Fibroblast of villous mesenchyme (primary cell): Measurements from ENCODE around the gene TTC39C.

DNA sequence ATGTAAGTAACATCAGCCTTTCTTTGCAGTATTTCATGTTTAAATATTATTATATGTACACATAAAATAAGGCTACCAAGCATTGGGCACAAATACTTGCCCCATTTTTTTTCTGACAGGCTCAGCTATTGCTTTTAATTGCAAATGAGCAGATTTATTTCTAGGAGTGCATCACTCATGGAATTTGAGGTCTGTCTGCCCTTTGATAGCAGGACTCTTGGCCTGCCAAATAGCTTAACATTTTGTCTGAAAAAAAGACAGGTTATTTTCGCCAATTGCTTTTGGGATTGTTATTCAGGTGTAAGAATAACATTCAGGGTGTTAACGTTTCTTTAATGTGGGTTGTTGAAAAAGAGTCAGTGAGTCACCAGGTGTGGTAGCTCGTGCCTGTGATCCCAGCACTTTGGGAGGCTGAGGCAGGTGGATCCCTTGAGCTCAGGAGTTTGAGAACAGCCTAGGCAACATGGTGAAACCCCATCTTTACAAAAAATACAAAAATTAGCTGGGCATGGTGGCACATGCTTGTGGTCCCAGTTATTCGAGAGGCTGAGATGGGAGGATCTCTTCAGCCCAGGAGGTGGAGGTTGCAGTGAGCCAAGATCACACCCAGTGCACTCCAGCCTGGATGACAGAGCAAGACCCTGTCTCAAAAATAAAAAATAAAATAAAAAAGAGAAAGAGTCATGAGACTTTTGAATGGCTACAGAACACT, 26.9 kb downstream of the GATA6 start:
- CAGE, long polyA plus RNA = no peak

GRCh38 chr18:22198900-22199269, 29.5 kb downstream of the GATA6 start:
- CAGE, long polyA plus RNA = no peak

GRCh38 chr18:22322603-22322985, 95.1 kb downstream of the CTAGE1 start:
- CAGE, long polyA plus RNA = no peak

GRCh38 chr18:22346767-22347644, 70.7 kb downstream of the CTAGE1 start:
- CAGE, long polyA plus RNA = no peak

- CAGE, long polyA plus RNA = no peak
Observed at GRCh38 chr18:22349385-22349554, 68.4 kb downstream of the CTAGE1 start.

DNA sequence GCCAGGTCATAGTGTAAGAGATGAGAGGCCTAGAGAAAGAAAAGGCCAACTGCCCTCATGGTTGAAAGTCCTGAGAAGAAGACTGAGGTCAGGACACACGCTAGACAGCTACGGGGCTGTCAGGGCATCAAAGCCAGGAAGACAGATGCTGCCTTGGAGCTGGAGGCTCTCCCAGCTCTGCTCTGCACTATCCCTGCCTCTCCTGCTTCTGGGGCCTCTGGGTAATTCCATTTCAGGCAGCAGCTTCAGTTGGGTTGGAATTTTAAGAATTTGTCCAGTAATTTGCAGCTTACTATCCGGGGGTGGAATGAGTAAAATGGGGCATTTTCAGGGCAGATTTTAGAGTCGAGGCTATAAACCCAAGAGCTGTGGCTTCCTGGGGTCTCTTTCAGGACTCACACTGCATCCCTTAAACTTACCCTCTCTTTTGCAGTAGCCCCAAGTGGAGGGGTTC, 76.2 kb upstream of the CTAGE1 start:
- CAGE, long polyA plus RNA = no peak

DNA sequence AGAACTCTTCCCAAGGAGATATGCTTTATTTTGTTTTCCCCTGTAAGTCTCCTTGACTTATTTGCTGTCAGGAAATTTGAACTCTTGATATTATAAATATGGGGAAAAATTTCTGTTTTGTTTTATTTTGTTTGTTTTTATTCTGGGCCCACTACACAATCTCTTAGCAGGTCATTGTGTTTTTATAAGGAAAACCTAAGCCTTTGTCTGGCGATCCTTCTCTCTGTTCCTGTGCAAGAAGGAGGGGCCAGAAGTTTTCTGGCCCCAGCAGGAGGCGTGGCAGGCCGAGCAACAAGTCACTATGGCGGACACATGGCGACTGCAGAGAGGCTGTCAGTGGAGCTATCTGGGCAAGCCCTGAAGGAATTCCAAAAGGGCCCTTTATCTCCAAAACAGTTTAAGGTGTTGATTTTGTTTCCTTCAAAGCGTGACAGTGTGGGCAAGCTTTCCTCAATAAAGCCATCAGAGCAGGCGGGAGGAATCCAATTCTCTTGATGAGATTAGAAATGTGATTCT, 118.8 kb upstream of the CTAGE1 start:
- CAGE, long polyA plus RNA = no peak

- CAGE, long polyA plus RNA = no peak
Observed at GRCh38 chr18:22604218-22605260, 186.8 kb upstream of the CTAGE1 start.

- CAGE, long polyA plus RNA = no peak
Observed at GRCh38 chr18:22913762-22914332, 19.3 kb upstream of the RBBP8 start.

DNA sequence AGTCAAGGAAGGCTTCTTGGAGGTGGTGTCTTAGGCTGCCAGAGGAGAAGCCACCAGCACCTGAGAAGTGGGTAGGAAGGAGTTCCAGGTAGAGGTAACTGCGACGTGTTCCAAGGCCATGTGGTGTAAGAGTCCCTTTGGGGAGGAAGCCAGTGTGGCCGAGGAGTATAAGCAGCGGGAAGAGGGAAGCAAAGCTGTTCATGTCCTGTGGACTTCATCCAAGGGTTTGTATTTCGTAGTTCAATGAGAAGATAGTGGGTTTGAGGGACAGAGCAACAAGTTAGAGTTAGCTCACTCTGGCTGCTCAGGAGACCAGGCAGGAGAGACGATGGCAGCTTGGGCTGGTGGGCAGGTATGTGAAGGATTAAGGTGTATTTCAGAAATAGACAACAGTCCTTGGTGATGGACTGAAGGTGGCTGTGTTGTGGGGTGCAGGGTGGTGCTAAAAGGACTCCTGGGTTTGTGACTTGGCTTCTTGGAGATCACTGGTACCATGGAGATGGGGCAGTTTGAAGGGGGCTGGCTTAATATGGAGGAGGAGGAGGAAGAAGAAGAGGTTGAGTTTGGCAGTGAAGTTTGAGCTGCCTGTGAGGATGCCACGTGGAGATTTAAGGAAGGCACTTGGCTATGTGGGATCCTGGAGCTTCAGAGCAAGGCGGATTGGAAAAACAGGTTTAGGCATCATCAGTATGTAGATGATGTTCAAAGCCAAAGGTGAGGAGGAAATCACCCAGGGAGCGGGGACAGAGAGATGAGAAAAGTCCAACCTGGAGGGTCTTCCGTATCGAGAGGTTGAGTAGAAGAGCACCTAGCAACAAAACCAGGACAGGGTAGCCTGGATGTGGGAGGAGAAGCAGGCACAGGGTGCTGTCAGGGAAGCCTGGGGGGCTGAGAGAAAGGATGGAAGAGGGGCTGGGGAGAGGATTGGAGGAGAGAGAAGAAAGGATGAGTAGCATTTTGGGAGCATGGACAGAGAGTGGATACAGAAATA, 27.7 kb downstream of the CABLES1 start:
- CAGE, long polyA plus RNA = no peak

DNA sequence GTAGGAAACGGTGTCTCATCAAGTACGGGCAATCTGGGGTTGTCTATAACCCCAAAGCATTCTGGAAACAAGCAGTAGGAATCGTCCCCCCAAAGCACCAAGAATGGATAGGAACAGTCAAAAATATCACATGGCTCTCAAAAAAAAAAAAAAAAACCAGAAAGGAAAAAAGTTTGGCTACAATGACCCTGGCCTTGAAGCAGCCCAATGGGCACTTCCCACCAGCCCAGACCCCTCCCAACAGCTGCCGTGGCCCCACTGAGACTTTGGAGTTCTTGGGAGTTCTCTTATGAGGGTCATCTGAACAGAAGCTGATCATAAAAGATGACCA, 130.1 kb downstream of the CABLES1 start:
- CAGE, long polyA plus RNA = no peak

GRCh38 chr18:23468426-23468882, 15.4 kb downstream of the RIOK3 start:
- CAGE, long polyA plus RNA = no peak

- CAGE, long polyA plus RNA = no peak
Observed at GRCh38 chr18:23482487-23483203, 20.7 kb upstream of the RMC1 start.

DNA sequence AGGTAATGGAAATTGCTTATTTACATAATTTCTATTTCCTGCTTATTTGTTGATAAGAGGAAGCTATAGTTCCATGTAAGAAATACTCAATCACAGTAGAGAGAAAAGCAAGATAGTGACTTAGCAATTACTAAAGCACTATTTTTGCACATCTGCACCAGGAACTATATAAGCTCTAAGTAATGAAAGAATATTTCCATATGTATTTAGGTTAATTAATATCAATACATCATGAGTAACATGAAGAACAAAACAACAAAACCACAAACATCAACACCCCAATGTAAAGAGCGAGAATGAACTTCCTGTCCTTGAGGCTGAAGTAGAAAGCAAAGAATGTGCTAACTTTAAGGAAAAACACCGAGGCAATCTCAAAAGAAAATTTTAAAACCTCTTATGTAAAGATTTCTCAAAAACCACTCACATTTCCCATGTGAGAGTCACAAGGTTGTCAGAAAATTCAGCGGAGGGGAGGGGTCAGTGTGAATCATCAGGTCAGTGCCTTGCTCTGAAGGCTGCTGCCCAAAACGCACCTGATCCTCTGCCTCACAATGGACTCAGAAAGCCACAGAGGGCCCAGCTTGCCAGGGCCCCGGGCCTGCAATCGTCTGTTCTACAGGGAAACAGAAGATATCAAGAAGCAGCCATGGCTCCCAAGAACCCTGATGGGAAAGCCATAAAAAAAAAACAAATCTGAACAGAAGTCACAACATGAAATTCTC, 12.4 kb downstream of the NPC1 start:
- CAGE, long polyA plus RNA = no peak

- CAGE, long polyA plus RNA = no peak
Observed at GRCh38 chr18:23709917-23710672, 20.8 kb downstream of the LAMA3 start.

DNA sequence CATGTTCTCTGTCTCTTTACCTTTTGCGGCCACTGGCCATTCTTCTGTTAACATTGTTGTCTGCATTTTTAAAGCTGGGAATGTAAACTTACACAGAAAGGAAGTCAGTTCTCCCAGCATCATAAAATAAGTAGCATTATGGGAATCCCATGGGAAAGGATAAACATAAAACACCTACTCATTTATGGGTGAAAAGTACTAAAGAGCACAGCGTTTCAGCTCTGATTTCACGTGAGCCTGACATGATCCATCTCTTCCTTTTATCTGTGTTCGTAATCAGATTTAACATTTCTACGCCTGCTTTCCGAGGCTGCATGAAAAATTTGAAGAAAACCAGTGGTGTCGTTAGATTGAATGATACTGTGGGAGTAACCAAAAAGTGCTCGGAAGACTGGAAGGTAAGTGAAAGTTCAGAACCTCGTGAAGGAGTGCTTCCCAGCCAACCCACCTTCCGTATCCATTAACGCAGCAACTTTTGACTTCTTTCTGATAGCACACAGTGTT, 86.7 kb upstream of the TTC39C start:
- CAGE, long polyA plus RNA = no peak

GRCh38 chr18:23992516-23993034, 22.0 kb upstream of the TTC39C start:
- CAGE, long polyA plus RNA = no peak

DNA sequence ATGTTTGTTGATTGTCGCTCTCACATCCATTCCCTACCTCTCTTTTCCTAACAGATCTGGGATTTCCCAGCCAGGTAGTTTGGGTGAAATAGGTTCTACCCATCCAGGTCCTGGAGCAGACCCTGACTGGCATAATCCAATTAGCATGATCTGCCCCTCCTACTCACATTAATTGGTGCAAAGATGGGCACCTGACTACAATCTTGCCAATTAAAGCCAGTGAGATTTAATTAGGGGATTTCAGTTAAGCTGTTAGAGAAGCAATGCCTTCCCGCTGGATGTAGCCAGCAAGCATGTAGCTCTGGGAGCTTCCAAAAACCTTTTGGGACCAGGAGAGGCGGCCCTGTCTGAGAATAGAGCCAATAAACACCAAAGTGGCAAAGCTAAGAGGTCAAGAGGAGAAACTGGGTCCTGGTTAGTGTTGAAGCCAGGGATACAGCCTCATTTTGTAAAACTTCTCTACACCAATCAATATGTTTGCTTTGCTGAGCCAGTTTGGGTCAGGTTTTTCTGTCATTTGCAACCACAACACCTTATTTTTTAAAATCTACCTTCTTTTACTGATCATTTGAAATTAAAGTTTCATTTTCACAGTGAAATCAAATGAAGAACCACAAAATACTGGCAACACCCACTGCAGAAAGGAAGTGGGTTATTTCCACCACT, 3.3 kb upstream of the TTC39C start:
- CAGE, long polyA plus RNA = no peak

DNA sequence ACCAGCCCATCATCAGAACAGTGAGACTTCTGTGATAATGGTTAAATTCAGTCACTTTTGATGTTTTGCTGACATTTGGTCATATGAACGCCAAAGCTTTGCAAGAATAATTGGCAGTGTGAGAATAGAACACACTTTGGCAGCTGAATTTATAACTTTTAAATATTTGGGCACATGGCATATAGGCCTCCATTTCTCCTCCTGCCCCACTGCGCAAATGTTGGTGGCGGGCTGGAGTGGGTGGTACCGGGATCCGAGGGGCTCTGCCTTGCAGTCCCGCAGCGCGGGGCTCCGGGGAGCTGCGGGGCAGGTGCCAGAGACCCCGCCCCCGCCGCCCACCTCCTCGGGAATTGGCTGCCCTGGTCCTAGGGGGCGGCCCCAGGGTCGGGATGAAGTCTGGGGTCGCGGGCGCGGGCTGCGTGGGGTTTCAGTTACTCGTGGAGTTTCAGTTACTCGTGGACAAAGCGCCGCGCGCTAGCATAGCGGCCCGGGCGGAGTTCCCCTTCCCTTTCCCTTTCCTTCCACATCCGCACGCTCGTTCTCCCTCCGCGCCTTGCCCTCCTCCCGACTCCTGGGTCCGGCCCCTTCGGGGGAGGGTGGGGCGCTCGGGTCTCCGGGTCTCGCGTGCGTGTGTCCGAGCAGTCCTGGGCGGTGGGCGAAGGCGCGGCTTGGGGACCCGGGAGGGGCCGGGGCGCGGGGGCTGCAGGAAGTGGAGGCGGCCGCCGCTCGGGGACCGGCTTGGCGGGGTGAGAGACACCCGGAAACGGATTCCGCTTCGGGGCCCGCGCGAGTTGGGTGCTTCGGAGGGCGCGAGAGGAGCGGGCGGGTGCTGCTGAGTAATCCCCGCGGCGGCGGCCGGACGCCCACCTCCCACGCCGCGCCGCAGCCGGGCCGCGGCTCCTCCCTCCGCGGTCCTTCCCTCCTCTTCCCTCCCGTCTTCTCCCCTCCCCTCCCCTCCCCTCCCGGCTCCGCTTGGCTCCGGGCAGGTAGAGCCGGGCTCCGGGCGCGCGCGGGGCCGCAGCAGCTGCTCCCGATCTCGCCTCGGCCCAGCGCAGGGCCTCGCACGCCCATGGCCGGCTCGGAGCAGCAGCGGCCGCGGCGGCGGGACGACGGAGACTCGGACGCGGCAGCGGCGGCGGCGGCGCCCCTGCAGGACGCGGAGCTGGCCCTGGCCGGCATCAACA, at the start of gene TTC39C:
TTC39C (plus strand) TSS at position 952 of the 1,184 bp plus-strand sequence.
- CAGE, long polyA plus RNA = no peak

- CAGE, long polyA plus RNA = no peak
Observed at GRCh38 chr18:24076212-24076827, 61.8 kb downstream of the TTC39C start.